ENCODE data around the genes OR4F17, MIER2, AZU1 and MED16.

- PRO-cap, result no peak
Measured at GRCh38 chr19:106839-107263, at the start of gene OR4F17. Gene OR4F17 (plus strand): TSS chr19:107104.

DNA sequence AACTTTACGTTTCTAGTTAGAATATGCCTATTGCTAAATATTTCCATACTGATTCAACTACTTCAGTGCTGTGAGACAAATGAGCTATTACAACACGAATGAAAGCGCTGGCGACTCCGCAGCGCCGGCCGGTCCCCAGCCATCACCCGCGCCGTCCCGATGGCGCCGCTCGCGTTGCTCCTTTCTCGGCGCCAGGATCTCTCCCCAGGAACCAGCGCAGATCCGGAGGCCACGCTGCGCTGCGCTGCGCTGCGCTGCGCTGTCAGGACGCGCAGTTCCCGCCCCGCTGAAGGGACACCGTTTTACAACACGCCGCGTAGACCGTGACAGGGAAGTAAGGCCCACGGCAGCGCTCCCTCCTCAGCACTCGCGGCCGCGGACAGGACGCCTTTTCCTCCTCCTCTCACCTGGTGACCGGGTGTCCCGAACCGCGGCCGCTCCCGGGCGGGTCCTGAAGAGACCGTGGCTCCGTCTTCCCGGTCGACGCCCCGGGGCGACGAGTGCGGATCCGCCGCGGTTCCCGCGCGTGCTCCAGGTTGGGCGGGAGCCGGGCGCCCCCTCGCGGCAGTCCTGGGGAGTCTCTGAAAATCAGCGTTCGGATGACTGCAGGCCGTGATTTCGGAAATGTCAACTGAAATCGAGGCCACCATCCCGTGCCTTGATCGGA lies 24.1 kb downstream of the PLPP2 start:
- PRO-cap, result no peak

DNA sequence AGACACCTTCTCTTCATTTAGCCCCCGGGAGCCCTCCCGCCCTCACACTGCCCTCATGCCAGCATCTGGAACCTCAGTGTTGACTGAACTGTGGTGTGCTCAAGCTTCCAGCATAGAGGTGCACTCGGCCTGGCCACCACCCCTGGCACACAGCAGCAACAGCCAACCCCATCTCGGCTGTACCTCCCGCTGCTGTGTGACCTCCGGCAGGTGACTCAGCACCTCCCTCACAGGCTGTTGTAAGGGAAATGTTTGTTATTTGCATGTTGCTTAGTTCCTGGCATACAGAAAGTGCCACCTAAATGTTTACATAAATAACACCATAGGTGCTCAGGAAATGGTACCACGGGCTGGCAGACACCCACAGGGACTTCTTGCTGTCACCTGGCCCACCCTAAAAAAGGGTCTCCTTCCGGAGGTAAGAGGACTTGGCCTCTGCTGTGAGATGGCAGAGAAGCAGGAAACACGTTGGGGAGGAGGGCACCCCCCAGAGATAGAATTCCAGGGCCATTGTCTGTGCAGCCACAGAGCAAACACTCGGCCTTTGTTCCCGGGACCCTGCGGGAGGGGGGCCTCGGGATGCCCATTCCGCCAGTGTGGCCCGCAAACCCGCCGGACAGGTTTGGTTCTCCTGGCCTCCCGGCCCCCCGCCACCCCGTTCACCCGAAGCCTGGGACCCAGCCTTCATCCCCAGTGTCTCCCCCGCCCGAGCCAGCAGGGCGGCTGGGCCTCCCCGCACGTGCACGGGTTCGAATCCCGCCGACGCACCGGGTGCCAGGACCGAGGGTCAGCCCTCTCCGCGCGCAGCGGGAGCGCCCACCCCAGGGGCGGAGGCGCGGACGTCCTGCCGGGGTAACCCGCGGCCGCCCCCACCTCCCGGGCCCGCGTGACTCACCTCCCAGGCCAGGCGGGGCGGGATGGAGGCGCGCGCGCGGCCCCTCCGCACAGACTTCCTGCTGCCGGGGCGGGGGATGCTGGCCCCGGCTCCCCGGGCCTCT lies 847 bp downstream of the PLPP2 start:
- PRO-cap, result no peak

- PRO-cap, result no peak
Measured at GRCh38 chr19:295543-296159, 4.4 kb upstream of the PLPP2 start.

DNA sequence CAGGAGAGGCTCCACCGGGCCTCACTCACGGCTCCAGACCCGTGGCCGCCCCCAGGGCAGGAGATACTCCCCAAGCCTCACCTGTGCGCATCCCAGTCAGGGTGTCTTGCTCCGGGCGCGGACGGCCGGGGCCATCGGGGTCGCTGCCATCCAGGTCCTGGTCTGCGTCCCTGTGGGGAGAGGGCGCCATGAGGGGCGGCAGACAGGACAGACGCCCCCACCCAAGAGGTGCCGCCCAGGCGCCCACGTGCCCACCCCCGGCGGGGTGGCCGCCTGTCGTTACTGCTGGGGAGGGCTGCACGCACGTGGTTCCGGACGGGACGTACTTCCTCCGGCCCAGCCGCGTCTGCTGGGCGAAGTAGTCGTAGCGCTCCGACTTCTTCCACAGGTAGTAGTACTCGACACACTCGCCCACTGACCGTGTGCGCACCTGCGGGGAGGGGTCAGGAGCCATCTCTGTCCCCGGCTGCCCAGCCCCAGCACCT lies 17.3 kb upstream of the PLPP2 start:
- PRO-cap, result no peak

DNA sequence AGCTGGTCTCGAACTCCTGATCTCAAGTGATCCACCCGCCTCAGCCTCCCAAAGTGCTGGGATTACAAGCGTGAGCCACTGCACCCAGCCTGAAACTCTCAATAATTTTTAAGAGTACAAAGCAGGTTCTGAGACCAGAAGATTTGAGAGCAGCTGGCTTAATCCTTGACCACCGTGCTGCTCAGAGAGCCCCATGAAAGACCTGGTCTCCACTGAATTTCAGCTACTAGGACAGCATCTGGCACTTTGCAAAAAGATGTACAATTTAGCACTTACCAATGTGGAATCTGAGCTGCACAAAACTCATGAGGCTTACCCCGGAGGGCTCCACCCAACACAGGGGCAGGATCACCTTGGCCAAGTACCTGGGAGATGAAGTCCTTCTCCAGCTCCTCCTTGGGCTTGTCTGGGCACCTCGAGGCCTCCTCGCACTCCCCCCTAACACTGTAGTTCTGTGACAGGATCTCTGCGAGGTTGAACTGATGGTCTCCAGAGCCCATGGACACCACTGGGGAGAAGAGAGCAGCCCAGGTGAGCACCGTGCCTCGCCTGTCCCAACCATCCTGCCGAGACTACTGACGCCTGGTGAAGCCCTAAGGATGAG lies 10.5 kb downstream of the MIER2 start:
- PRO-cap, result no peak

- PRO-cap, result no peak
Measured at GRCh38 chr19:344649-345012, at the start of gene MIER2. Gene MIER2 (minus strand): TSS chr19:344796.

DNA sequence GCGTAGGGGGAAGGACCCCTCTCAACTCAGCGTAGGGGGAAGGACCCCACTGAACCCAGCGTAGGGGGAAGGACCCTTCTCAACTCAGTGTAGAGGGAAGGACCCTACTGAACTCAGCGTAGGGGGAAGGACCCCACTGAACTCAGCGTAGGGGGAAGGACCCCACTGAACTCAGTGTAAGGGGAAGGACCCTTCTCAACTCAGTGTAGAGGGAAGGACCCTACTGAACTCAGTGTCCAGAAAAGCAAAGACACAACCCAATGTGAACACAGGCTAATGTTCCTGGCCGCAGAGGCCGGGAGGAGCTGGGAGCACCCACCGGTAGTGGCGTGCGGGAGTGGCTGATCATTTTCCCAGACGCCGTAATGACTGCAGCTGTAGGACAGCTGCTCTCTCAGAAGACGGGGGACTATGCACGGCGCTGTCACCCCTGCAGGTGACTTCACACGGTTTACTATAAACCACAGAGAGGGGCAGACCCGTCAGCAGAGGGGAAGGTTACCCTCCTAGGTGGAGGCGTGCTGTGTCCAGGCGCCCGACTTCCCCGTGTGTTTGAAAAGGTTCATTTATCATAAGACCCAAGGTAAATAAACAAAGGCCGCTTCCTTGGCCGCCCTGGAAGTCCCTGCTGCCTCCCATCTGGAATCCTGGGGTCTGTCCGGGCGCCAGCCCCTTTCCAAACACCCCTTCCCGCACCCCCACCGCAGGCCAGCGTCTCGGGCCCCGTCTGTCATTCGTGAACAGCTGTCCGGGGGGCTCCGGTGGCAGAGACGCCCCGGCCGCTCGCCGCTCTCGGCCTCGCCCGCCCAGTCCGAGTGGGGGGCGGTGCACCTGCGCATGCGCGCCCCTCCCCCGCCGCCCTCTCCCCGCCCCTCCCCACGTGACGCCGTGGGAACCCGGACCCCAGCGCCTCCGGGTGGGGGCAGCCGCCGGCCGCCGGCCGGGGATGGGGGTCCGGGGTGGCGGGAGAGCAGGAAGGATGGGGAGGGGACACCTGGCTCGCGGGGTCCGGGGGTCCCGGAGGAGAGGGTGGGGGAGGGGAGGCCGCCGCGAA lies 1.1 kb downstream of the SHC2 start:
- PRO-cap, result no peak

DNA sequence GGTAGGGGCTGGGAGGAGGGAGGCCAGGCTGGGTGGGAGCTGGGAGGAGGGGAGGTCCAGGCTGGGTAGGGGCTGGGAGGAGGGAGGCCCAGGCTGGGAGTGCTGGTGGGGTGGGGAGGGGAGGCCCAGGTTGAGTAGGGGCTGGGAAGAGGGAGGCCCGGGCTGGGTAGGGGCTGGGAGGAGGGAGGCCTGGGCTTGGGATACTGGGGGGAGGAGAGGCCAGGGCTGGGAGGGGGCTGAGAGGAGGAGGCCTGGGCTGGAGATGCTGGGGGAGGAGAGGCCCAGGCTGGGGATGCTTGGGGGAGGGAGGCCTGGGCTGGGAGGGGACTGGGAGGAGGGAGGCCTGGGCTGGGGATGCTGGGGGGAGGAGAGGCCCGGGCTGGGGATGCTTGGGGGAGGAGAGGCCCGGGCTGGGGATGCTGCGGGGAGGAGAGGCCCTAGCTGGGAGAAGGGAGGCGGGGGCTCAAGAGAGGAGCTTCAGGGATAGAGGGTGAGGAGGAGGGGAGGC lies 11.0 kb downstream of the TPGS1 start:
- PRO-cap, result no peak

GRCh38 chr19:532048-532424 lies 476 bp downstream of the CDC34 start:
- PRO-cap, result no peak

DNA sequence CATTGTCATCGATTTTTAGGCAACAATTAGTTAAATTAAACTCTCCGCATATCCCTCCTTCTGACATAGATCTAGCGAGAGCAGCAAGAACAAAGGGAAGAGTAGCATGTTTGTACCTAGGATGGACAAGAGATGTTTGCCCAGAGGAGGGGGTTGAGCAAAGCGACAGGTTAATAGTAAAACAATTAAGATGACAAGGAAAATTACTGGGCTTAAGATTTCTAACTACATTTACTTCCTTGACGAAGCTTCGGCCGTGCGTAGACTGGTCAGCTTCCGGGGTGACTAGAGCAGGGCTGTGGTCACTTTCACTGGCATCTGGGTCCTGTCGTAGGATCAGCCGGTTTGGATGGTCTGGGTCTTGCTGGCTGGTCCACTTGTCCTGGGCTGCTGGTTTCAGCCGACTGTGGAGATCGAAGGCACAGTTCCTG lies 5.2 kb upstream of the BSG start:
- PRO-cap, result no peak

- PRO-cap, result no peak
Measured at GRCh38 chr19:726782-727425, 18.2 kb downstream of the PALM start.

GRCh38 chr19:778702-779416 lies 18.4 kb upstream of the PTBP1 start:
- PRO-cap, result no peak

- PRO-cap, result no peak
Measured at GRCh38 chr19:781082-781449, 16.2 kb upstream of the PTBP1 start.

DNA sequence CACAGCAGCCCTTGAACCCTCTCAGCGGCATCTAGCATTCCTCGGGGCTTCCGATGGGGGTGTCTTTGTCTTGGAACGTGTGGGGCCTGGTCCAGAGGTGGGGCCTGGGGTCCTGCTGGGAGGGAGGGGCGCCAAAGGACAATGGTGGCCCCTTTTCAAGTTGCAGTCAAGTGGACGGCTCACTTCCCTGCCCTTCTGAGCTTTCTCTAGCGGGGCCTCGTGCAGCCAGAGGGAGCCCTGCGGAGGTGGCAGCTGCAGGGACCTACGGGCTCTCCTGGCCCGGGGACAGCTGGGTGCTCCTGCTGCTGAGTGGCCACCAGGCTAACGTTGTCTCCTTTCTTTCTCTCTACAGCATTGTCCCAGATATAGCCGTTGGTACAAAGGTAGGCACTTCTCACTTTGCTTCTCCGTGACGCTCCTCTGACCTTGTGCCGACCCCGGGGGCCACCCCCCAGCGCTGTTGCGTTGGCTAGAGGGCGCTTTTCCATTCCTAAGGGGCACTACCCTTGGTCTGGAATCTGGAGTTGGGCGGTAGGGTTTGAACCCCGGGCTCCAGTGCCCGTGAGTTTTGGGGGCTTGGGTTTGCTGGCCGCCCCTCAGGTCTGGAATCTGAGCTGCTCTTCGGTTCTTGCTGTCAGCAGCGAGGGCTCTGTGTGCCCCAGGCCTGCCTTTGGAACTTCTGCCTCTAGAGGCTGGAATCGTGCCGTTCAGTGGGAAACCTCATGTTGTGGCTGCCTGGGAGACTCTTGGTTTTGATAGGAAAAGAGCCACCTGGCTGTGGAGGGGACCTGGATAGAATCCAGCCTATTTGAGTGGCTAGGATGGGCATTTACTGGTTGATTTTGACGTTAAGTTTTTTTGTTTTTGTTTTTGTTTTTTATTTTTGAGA lies 2.1 kb downstream of the PTBP1 start:
- PRO-cap, result no peak

- PRO-cap, result no peak
Measured at GRCh38 chr19:827531-828079, at the start of gene AZU1. Gene AZU1 (plus strand): TSS chr19:827837.

DNA sequence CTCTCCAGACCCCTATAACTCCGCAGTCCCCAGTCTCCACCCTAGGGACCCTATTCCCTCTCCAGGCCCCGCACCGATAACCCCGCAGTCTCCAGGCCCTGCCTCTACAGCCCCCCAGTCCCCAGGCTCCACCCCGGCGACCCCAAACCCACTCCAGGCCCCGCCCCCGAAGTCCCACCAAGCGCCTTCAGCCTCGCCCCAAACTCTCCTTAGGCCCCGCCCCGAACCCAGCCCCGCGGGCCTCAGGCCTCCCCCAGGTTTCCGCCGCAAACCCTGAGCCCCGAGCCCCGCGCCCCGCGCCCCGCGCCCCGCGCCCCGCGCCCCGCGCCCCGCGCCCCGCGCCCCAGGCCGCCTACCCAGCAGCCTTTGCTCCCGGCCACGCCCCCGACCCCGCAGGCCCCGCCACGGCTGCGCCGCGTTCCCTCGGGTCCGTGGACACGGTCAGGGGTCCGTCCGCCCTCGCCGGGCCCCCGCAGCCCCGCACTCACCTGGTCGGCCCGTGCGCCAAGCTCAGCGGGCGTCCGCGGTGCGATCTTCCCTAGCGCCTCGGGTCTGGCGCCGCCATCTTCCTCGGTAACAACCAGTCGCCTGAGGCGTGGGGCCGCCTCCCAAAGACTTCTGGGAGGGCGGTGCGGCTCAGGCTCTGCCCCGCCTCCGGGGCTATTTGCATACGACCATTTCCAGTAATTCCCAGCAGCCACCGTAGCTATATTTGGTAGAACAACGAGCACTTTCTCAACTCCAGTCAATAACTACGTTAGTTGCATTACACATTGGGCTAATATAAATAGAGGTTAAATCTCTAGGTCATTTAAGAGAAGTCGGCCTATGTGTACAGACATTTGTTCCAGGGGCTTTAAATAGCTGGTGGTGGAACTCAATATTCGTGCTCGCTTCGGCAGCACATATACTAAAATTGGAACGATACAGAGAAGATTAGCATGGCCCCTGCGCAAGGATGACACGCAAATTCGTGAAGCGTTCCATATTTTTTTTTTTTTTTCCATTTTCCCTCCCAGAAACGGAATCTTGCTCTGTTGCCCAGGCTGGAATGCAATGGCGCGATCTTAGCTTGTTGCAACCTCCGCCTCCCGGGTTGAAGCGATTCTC lies at the start of gene MED16:
Gene MED16 (minus strand): TSS at position 590 of the 1,110 bp plus-strand sequence.
- PRO-cap, result unidirectional peak, minus-strand start at position 590 of the sequence; bidirectional peak, plus-strand start at position 883 of the sequence, minus-strand start at position 590 of the sequence

GRCh38 chr19:919184-919719 lies 2.1 kb downstream of the KISS1R start:
- PRO-cap, result no peak

DNA sequence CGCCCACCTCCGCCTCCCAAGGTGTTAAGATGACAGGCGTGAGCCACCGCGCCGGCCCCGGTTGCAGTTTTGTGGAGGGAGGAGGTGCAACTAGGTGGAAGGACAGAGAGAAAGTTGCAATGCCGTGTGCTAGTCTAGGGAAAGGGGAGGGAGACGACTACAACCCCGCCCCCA lies 1.3 kb upstream of the ARID3A start:
- PRO-cap, result no peak

DNA sequence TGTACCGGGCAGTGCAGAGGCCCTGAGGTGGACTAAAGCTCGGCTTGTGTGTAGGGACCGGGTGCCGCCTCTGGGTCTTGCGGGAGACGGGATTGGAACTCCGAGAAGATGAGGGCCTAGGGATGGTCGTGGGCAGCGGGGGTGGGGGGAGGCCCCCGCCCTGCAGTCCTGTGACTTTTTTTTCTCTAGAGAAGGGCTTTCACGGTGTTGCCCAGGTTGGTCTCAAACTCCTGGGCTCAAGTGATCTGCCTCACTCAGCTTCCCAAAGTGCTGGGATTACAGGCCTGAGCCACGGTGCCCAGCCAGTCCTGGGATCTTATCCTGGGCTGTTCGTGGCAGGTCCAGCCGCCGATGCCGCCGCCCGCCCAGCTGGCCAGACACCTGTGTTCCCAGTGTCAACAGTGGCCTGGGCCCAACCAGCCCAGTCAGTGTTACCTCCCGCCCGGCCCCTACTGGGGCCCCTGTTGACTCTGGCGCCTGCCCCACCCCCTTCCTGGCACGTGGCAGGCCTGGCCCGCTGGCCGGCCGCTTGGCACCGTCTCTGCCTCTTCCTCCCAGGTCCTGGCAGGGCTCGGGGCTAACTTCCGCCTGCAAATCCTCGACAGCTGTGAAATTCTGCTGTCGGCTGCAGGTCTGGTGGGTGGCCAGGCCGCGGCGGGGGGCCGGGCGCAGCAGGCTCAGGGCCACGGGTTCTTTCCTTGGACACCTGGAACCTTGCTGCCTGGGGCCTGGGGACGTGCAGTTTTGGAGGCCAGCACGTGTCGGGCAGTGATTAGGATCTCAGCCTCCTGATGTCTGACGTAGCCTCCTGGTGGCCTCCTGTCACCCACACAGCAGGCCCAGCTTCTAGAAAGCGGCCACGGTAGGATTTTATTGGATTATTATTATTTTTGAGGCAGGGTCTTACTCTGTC lies 9.0 kb downstream of the ARID3A start:
- PRO-cap, result no peak

All from SEM (cell line).